Bronchus (tissue), 1 donor: Measurements from ENCODE around the genes PLCH2 and PRXL2B.

- PRO-cap = unidirectional peak, plus-strand start at chr1:2322405
Observed at GRCh38 chr1:2321932-2322912, 69.1 kb downstream of the MORN1 start.

DNA sequence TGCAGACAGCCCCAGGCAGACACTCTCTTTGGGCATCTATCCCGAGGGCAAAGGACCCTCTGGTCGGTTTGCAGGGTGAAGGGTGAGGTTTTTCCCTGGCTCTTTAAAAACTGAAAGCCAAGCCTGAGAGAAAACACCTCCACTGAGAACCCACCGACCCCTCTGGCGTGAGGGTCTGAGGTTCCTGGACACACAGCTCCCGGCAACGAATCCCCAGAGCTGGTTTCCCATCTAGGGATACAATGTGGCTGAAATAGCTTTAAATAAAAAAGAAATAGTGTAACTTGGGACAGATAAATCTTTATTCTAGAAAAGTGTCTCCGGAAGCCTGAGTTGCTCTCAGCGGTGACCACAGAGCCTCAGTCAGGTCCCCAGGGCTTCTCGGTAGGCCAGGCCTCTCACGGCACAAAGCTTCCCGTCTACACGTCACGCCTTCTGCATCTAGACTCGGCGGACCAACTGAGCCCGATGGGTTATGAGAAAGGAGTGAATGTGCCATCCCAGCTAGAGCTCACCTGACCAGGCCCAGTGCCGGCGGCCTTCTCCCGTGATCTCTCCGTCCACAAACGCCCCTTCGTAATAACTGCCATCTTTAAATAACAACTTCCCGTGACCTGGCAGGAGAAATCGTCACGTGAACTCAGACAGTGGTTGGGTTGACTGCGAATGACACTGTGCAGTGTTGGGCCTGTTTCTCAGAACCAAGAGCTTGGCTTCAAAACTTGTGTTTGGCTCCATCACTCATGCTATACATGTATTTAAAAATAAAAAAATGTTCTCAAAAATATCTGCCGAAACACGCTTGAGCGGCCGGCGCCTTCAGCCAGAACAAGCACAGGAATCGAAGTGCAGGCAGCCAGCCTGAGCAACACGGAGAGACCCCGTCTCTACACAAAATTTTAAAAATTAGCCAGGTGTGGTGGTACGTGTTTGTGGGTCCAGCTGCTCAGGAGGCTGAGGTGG lies 3.3 kb downstream of the MORN1 start:
- PRO-cap = no peak

GRCh38 chr1:2395676-2396476 lies 4.2 kb downstream of the RER1 start:
- PRO-cap = no peak

DNA sequence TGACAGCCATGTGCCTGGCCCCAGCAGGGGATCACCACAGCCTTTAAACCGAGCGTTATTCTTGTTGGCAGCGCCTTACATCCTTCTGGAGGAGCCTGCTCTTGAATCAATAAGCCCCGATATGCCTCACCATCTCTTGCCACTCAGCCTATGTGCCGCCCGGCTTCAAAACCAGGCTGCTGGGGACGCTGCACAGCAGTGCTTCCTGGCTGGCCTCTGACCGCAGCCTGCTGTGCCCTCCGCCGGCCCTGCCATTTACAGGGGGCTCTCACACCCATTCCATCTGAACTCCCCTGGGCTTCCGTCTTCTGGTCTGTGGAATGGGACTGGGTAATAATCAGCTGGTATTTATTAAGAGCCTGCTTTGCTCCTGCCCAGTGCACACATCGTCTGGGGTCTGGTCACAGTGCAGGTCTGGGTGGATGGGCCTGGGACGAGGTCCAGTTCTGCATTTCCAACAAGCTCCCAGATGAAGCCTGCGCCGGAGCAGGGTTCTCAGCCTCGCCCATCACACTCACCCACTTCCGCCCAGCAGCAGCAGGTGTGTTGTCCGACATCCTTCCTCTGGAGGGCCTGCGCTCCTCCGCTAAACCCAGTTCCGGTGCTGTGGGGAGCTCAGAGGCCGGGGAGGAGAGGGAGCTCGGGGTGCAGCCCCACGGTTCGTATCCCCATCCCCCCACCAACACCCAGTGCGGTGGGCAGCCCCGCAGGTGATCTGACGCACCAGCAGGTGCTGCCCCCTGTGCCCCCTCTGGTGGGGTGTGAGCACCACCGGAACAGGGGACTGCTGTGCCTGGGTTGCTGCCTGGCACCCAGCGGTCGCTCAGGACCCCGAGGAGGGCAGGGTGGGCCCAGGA lies 3.2 kb upstream of the PEX10 start:
- PRO-cap = bidirectional peak, plus-strand start at position 618 of the sequence, minus-strand start at position 516 of the sequence

DNA sequence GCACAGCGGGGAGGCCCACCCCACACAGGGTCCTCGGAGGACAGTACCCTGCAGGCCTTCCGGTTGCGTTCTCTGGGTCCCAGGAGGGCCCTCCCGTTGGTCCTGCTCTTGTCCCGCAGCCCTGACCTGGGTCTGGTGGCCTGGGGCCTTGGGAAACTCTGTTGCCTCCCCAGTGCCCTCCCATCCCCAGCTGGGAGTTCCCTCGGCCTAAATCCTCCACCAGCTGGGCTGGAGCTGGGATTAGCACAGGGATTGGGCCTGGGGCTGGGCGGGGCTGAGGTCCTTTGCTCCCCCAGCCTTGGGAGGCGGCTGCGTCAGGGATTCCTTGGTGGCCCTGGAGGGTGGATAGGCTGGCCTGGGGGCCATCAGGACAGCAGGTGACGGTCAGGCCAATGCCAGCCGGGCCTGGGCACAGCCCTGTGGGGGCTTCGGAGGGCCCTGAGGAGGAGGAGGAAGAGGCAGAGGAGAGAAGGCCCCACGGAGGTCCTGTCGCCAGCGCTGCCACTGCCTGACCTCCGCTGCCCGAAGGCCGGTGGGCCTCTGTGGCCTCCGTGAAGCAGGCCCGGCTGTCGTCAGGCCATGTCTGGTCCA lies at the start of gene PLCH2:
Gene PLCH2 (plus strand): TSS at position 280 of the 591 bp plus-strand sequence.
- PRO-cap = no peak

- PRO-cap = no peak
Observed at GRCh38 chr1:2547463-2547678, 8.8 kb upstream of the TNFRSF14 start.

- PRO-cap = no peak
Observed at GRCh38 chr1:2557401-2557928, 1.3 kb downstream of the TNFRSF14 start.

GRCh38 chr1:2564081-2564566 lies 8.0 kb downstream of the TNFRSF14 start:
- PRO-cap = no peak

GRCh38 chr1:2586154-2587218 lies at the start of gene PRXL2B:
TSS of gene PRXL2B (plus strand) at chr1:2586777.
- PRO-cap = bidirectional peak, plus-strand start at chr1:2586523, minus-strand start at chr1:2586381; bidirectional peak, plus-strand start at chr1:2586796, minus-strand start at chr1:2586588; unidirectional peak, plus-strand start at chr1:2587089

GRCh38 chr1:2813873-2814148 lies 12.3 kb upstream of the TTC34 start:
- PRO-cap = no peak

- PRO-cap = no peak
Observed at GRCh38 chr1:2944891-2945282, 76.4 kb upstream of the ACTRT2 start.

DNA sequence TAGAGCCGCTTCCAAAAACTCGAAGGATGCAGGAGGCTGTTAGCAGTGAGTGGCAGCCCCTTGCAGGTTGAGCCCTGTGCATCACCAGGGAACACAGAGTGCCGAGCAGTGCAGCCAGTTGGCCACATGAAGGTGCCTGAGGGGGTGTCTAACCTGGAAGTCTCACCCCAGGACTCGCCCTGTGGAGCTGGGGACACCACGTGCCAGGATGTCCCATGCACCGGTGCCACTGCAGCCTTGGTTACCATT lies 17.0 kb upstream of the ACTRT2 start:
- PRO-cap = no peak

GRCh38 chr1:3067994-3068218 lies 1.1 kb upstream of the PRDM16 start:
- PRO-cap = bidirectional peak, plus-strand start at chr1:3068380, minus-strand start at chr1:3068096

- PRO-cap = no peak
Observed at GRCh38 chr1:3126091-3127131, 57.4 kb downstream of the PRDM16 start.

DNA sequence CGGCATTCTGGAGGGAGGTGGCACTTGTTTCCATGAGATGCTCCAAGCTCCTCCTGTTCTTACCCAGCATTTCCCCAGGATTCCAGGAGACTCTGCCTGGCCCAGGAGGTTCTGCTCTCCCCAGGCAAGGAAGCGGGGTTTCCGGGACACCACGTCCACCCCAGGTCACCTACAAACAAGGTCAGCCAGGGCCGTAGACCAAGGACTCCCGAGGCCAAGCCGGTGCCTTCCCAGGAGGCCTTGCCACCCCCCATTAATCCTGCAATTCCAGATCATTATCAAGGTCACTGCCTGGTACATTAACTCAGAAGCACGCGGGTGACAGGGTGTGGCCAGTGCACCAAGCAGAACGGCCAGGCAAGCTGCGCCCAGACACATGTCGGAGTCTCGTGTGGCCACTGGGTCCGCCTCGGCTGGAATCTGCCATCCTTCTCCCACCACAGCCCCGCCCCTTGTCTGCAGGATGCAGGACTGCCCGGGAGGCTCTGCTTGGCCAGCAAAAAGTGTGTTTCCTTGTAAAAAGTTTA lies 144.7 kb downstream of the PRDM16 start:
- PRO-cap = no peak

- PRO-cap = no peak
Observed at GRCh38 chr1:3333722-3334366, 120.6 kb upstream of the ARHGEF16 start.

DNA sequence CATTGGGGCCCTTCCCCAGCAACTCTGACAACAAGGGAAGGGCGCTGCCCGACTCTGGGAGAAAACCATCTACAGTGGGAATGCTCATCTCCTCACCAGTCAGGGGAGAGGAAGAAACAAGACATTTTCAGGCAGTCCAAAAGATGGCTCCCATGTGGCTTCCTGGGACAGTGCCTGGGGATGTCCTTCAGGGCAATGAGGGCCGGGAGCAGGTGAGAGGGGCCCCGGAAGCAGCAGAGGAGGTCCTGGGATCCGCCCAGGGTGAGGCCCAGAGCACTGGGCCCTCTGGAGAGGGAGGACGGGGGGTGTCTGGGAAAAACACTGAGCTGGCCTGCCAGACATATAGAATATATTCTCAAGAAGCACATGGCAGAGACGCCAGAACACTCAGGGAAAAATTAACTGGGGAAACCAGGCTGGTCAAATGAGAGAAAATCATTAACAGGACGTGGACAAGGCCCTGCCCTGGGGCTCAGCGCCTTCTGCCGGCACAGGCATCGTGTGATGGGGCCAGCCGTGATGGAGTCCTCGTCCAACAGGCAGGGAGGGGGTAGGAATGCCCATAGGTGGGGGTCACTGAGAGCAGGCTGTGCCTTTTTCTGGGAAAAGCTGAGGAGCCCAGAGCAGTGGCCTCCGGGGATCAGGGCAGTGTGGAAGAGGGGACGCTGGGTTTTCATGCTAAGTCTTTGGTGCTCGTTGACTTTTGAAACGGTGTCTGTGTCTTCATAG lies 5.0 kb downstream of the ARHGEF16 start:
- PRO-cap = no peak

DNA sequence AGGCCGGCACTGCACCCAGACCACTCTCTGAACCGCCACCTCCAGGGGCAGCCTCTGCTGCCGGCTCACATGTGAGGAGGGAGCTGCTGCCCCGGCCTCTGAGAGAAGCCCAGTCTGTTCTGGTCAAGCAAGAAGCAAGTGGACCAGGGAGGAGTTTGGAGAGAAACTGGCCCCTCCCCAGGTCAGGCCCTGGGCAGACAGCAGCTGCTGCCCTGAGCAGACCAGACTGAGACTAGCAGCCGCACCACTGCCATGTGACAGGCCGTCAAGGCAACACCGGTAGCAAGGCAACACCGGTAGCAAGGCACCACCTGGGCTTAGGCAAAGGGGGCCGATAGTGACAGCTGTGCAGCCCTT lies 50.3 kb downstream of the ARHGEF16 start:
- PRO-cap = no peak

- PRO-cap = no peak
Observed at GRCh38 chr1:3545960-3546236, 65.4 kb downstream of the MEGF6 start.

DNA sequence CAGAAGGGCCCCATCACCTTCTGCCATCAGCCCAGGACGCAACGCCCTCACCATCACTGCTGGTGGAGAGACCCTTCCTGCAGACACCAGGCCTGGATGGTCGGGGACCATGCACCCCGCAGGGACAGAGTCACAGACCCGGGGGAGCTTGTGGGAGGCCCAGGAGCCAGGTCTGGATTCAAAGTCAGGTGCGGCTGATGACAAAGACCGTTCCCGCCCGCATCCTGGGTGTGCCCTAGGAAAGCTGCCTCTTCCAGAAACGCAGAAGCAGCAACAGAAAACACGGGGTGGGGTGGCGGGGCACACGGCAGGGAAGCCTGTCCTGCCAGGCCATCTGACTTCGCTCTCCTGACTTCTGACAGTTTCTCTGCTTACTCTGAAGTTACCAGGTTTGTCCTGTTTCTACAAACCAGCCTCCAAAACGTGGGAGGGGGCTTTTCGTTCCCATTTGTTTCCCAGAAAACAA lies 49.8 kb downstream of the MEGF6 start:
- PRO-cap = no peak